Body of pancreas (tissue), 2 donors: ENCODE results near the genes CCDC127 and SLC12A7.

GRCh38 chr5:12198-12735 lies 79.7 kb upstream of the PLEKHG4B start:
- PRO-cap = no peak
- RAMPAGE, long total RNA, 2 experiments = no peak in any of the 2 experiments

DNA sequence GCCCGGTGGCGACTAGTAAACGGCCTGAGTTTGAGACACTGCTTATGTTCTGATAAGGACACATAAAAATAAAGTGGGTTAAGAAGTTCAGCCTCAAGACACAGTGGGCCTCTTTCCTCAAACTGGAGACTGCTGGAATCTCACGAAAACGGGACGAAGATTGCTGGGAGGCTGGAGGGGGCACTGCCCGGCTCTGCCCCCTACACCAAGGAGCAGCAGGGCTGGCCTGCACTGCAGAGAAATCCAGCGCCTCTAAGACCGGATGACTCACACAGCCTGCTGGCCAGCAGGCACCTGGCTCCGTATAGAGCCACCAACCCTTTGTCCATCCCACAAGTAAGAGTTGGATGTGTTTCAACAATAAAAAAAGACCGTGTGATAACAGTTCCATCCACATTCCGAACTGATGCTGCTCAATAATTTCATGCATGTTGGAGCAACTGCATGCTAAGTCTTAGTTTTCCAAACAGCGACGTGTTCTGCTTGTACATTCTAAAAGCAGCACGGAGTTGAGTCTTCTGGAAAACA lies 11.6 kb downstream of the CCDC127 start:
- PRO-cap = no peak
- RAMPAGE, long total RNA, 2 experiments = no peak in any of the 2 experiments

- PRO-cap = bidirectional peak, plus-strand start at chr5:218356, minus-strand start at chr5:218148
- RAMPAGE, long total RNA, 2 experiments = start-site peak on the plus strand in 1 of 2 experiments, at chr5:218320-218352 at its widest, 316 reads per replicate; start-site peak on the minus strand in 1 of 2 experiments, at chr5:218136-218157 at its widest, 30 reads per replicate
Observed at GRCh38 chr5:217373-218459, at the start of gene CCDC127. CCDC127 (minus strand) TSS chr5:218153.

DNA sequence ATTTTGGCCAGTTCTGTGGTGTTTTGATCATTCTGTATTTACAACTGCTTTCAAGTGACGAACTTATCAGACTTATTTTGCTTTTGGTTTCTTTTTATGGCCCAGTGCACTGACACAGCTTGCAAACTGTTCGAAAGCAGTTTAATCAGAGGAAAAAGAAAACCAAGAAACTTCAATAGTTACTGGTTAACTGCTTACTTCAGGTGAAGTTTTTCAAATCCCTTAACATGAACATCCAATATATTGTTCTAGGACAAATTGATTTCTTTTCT lies 2.0 kb downstream of the SDHA start:
- PRO-cap = no peak
- RAMPAGE, long total RNA, 2 experiments = no peak in any of the 2 experiments

GRCh38 chr5:225713-226317 lies 7.7 kb downstream of the SDHA start:
- PRO-cap = no peak
- RAMPAGE, long total RNA, 2 experiments = no peak in any of the 2 experiments

DNA sequence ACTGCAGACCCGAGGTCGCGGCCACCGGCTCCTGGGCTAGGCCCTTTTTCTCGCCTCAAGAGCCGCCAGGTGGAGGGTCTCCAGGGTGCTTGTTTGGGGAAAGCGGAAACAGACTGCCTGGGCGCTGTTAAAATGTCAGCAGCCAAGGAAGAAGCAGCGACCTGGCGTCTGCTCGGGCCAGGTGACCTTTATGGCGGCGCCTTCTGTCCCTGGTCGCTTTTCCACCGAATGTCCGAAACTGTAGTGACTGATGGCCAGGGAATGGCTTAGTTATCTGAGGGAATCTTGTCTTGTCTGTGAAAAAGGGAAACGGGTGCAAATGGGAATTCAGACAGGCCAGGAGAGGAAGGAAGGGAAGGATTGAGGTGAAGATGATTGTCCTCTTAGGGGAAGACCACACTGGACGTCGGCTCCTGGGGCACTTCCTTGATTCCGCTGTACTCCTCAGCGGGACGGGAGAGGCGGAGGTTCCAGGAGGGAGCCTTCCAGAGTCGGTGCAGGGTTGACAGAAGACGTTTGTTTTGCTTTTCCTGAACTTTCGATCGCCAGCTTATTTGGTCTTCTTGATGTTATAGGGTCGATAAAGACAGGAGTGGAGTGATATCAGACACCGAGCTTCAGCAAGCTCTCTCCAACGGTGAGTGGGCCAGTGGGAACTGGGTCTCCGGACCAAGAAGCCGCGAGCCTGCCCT lies 836 bp downstream of the PDCD6 start:
- PRO-cap = no peak
- RAMPAGE, long total RNA, 2 experiments = no peak in any of the 2 experiments

DNA sequence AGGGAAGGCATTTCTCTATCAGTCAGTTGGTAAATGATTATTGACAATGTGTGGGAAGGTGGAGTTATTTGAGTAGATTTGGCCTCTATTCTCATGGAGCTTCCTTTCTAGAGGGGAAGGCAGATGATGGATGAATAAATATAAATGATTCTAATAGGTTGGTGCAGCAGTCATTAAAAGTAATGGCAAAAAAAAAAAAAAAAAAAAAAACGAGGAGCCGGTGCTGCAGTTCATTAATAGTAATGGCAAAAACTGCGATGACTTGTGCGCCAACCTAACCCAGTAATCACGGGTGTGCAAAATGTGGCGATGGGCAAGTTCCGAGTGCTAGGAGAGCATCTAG lies 8.1 kb downstream of the PDCD6 start:
- PRO-cap = no peak
- RAMPAGE, long total RNA, 2 experiments = no peak in any of the 2 experiments

GRCh38 chr5:458791-459432 lies 15.9 kb downstream of the EXOC3 start:
- PRO-cap = no peak
- RAMPAGE, long total RNA, 2 experiments = no peak in any of the 2 experiments

- PRO-cap = unidirectional peak, plus-strand start at chr5:539363
- RAMPAGE, long total RNA, 2 experiments = no peak in any of the 2 experiments
Observed at GRCh38 chr5:538947-539706, 14.9 kb upstream of the SLC9A3 start.

- PRO-cap = no peak
- RAMPAGE, long total RNA, 2 experiments = no peak in any of the 2 experiments
Observed at GRCh38 chr5:620033-620475, 7.9 kb downstream of the CEP72 start.

GRCh38 chr5:683566-683910 lies 9.6 kb downstream of the TPPP start:
- PRO-cap = no peak
- RAMPAGE, long total RNA, 2 experiments = no peak in any of the 2 experiments

DNA sequence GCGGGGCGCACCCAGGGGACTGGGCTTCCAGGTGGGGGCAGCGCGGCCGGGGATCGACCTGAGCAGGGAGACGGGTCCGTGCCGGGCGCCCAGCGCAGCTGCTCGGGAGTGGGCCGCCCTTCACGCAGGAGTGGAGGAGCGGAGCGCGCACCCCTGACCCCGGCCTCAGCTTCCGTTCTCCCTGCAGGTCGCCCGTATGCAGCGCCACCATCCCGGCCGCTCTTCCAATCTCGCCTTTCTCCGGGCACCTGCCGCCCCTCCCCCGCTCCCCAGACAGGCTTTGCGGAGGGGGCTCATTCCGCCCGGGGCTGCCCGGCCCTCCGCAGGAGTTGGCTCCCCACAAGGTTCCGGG lies 718 bp upstream of the TPPP start:
- PRO-cap = no peak
- RAMPAGE, long total RNA, 2 experiments = no peak in any of the 2 experiments

DNA sequence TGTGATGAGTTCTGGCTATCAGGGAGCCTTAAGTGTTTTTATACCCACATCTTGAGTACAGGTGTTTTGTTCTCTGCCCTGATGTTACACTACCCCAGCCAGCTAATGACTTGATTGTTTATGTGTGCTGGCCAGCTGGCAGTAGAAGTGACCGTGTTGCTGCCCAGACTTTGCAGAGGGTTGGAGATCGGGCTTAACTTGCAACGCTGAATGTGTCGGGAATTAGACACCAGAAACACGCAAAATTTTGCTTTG lies 16.9 kb upstream of the ZDHHC11B start:
- PRO-cap = no peak
- RAMPAGE, long total RNA, 2 experiments = no peak in any of the 2 experiments

- PRO-cap = no peak
- RAMPAGE, long total RNA, 2 experiments = no peak in any of the 2 experiments
Observed at GRCh38 chr5:869580-870165, 18.9 kb upstream of the ZDHHC11 start.

GRCh38 chr5:996882-997603 lies 11.6 kb upstream of the NKD2 start:
- PRO-cap = no peak
- RAMPAGE, long total RNA, 2 experiments = no peak in any of the 2 experiments

GRCh38 chr5:1075278-1075858 lies 36.5 kb downstream of the SLC12A7 start:
- PRO-cap = no peak
- RAMPAGE, long total RNA, 2 experiments = no peak in any of the 2 experiments

- PRO-cap = bidirectional peak, plus-strand start at chr5:1111820, minus-strand start at chr5:1111804; bidirectional peak, plus-strand start at chr5:1112160, minus-strand start at chr5:1112037
- RAMPAGE, long total RNA, 2 experiments = start-site peak on the minus strand in 1 of 2 experiments, at chr5:1112008-1112040 at its widest, 78 reads per replicate
Observed at GRCh38 chr5:1111703-1112359, at the start of gene SLC12A7. SLC12A7 (minus strand) TSS chr5:1112063.

GRCh38 chr5:1153286-1153929 lies 41.5 kb upstream of the SLC12A7 start:
- PRO-cap = no peak
- RAMPAGE, long total RNA, 2 experiments = no peak in any of the 2 experiments

- PRO-cap = no peak
- RAMPAGE, long total RNA, 2 experiments = no peak in any of the 2 experiments
Observed at GRCh38 chr5:1239584-1239813, 14.3 kb downstream of the SLC6A18 start.

DNA sequence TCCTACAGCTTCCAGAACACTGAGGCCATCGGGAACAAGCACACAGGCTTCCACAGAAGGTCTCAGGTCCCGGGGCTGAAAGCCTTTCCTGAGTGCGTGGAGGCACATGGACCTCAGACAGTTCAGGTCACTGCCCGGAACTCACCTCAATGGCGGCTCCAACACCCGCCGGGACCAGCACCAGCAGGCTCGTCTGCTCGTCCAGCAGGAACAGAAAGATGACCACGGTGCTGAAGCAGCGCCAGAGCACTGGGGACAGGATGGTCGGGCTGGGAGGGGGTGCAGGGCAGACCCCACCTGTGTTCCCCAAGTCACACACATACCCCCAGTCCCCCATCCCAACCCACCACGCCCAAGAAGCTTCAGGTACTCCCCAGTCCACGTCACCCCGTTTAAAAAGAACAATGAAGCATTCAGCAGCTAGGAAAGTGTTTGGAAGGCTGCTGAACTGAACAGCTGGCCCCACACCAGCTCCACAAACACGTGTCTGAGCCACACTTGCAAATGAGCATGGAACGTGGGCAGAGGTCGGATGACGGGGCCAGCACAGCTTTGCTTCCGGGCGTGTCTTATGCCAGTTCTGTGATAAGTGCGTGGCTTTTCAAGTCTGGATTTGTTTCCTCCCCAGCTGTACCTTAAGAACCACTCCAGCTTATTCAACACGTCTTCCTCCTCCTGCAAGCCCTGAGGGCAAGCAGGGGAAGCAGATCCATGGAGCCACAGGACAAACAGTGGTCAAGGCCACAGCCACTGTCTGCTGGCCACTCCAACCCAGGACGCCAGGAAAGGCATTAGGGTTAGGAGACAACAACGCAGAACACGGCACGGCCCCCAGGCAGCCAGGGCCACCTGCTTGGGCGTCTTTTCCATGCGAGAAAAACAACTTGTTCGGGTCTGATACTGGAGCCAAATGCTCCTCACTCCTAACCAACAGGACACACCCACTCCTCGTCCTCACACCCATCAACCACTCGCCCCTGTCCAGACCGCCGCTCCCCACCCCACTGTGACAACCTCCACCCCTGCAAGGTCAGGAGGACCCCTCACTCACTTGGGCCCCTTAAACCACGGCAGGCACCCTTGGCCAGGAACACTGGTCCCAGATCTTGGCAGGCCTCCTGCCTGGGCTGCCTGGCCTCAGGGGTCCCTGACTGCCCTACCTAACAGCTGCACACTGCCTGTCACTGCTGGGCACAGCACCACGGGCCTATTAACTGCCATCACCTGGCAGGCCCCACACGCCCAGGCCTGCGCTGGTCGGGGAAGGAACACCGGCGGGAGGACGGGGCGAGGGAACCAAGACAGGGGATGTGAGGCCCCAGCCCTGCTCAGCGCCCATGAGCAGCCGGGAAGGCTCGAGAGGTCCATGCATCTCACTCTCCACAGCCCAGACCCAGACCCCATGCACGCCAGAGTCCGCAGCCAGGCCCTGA lies 14.2 kb downstream of the CLPTM1L start:
- PRO-cap = no peak
- RAMPAGE, long total RNA, 2 experiments = no peak in any of the 2 experiments